Hair follicle dermal papilla cell (primary cell): Measurements from ENCODE around the gene SLC25A4.

DNA sequence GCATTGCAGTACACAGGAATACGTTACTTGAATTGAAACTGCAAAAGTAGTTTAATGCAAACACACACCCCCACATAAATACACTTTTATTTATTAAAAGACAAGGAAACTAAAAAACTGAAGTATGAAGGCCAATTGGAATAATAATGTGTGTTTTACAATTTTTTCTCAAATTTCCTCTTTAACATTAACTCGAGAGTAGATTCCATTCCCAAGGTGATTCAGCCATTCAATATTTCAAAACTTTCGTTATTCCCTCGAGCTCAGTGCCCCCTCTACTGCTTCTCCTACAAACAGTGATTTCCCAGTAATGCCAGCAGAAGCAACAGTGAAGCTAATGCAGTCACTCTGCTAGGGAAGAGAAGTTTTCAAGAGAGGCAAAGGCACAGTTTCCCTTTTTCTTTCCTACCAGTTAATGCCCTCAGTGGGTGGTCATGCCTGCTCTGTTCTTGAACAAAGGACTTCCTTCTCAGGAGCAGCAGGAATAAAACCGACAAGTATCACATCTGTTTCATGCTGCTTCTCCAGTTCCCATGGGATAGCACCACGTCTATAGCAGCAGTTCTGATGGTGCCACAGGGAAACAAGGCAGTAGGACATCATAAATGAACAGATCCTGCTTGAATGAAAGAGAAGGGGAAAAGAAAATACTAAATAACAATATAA lies 317.1 kb downstream of the TENM3 start:
- CAGE, long polyA plus RNA = no peak

GRCh38 chr4:183146422-183147033 lies 47.5 kb downstream of the WWC2 start:
- CAGE, long polyA plus RNA = no peak

DNA sequence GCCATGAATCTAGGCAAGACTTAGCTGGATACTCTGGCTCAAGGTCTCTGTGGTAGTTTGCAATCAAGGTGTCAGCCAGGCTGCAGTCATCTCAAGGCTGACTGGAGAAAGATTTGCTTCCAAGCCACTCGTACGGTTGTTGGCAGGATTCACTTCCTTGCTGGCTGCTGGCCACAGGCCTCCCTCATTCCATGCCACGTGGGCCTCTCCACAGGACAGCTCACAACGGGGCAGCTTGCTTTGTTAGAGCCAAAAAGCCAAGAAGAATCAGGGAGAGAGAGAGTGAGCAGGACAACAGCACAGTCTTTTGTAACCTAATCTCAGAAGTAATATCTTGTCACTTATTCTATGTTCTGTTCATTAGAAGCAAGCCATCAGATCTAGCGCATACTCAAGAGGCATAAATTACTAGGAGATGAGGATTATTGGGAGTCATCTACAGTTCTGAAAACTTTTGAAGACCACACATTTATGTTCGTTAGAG lies 101.5 kb downstream of the WWC2 start:
- CAGE, long polyA plus RNA = no peak

DNA sequence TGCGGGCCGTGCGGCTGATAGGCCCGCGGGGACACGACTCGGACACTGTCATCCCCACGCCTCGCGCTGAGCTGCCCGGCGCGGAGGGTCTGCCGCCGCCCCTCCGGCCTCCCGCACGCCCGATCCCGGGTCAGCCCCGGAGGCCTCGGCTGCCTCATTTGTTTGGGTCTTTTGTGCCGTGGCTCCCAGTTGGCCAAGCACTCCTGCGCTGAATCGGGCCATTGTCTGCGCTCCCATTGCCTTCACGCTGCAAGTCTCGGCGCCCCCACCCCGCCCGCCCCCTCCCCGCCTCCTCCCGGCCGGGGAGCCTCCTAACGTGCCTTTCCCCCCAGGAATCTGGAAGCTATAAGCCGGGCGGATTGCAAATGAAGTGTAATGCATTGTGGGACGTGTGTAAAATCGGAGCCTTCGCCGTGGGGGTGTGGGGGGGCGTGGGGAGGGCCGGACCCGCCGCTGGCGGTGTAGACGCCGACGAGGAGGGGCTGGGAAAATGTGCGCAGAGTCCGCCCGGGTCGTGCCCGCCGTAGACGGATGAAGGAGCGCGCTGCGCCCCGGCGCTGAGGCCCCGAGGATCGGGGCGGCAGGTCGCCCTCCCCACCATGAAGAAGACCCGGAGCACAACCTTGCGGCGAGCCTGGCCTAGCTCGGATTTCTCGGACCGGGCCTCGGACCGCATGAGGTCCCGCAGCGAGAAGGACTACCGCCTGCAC lies 1.2 kb downstream of the STOX2 start:
- CAGE, long polyA plus RNA = no peak

GRCh38 chr4:183959616-183960392 lies 54.7 kb downstream of the STOX2 start:
- CAGE, long polyA plus RNA = no peak

GRCh38 chr4:184009748-184010382 lies 104.8 kb downstream of the STOX2 start:
- CAGE, long polyA plus RNA = no peak

DNA sequence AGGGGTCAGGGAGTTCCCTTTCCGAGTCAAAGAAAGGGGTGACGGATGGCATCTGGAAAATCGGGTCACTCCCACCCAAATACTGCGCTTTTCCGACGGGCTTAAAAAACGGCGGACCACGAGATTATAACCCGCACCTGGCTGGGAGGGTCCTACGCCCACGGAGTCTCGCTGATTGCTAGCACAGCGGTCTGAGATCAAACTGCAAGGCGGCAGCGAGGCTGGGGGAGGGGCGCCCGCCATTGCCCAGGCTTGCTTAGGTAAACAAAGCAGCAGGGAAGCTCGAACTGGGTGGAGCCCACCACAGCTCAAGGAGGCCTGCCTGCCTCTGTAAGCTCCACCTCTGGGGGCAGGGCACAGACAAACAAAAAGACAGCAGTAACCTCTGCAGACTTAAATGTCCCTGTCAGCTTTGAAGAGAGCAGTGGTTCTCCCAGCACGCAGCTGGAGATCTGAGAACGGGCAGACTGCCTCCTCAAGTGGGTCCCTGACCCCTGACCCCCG lies 9.2 kb downstream of the ENPP6 start:
- CAGE, long polyA plus RNA = no peak

DNA sequence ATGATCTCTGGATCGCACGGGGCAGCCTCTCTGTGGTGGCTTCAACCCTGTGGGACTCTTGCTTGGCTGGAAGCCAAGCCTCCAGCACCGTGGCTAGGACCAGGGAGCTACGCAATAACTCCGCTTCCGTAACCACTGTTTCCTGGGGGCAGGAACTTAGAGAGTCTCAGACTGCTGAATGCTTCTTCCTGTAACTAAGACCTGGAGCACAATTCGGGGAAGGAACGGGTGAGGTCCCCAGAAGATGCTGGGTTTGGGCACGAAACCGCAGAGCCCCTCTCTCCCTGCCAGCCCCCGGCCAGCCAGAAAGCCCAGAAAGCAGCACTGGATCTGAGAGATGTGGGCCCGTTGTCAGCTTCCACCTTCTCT lies 12.5 kb upstream of the ENPP6 start:
- CAGE, long polyA plus RNA = no peak

DNA sequence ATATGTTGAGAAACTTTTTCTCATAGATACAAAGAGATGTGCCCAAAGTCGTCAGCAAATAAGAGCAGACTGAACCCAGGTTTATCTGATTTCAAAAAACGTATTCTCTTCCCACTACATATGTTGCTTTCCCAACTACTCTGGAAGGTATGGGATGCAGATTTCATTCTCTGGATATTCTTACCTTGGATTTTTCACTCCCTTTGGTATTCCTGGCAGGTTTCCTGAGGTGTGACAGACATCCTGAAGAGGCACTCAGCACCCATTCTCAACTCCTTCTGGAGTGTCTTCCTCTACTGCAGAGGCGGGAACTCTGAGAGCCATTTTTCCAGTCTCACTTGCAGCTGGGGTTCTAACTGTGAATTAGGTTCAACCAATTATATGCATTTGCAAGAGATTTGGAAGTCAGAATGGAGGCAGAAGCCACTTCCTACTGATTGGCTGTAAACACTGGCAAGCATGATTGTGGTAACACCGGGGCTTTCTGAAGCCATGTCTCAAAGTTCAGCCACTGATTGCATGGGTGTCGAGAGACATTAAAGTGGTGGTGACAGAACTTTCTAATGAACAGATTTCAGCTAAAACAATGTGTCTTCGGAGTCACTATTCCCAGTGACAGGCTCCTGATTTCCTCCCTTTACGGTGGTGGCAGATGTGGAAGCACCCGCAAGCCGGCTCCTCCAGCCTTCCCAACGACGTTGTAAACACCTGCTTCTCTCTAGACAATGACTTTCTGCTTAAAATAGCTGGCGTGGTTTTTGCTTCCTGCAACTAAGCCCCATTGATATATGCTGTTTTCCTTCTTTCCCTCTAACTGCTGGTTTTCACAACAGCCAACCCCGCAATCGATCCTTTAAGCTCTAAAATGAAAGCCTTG lies 92.2 kb downstream of the IRF2 start:
- CAGE, long polyA plus RNA = no peak

DNA sequence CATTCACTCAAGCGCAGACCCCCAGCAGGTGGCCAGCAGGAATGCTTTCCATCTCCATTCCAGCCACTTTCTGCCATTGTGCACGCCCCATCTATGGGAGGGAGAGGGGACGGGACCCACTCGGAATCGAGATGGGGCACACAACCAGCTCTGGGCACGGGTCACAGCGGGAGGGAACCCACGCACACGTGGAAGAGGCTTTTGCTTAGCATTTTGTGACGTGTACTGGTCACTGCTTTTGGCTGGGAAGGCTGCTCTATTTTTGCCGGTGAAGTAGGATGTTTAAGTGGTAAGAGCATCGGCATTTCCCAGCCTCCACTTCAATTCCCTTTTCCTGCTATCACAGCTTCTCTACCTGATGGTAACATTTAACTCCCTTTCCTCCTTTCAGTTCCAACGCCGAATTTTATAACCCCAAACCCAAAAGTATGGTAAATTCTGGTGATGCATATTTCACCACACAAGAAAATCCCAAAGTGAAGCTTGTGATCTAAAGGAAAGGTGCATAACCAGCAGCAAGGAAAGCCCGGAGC lies 84.2 kb downstream of the IRF2 start:
- CAGE, long polyA plus RNA = no peak

GRCh38 chr4:184457933-184458748 lies 16.2 kb downstream of the IRF2 start:
- CAGE, long polyA plus RNA = no peak

DNA sequence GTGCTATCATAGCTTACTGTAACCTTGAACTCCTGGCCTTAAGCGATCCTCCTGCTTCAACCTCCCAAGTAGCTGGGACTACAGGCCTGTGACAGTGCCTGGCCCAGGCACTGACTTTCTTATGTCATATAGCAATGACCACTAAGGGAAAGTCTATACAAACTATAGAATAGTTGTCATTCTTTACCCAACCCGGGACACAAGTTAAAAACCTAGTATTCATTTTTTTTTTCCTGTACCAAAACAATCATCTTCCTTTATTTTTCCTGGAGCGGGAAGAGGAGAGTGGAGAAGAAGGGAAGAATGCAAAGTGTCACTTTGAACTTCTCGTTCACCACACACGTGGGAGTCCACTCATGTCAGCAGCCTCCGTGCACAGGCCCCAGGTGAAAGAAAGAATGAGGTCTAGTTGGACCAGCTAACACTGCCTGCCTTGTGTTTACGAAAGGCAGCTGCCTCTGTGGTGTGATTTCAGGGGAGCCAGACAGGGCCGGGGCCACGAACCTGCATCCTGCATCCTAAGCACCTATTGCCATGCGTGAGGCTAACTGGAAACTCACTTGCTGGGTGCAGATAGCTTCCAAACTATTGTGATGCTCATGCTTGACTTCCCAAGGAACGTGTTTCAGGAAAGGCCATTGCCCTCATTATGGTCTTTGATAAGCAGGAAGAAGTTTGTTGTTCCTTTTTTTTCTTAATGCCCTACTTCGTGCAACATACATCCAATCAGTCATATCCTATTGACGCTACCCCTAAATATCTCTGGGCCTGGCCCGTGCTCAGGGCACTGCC lies 2.2 kb upstream of the IRF2 start:
- CAGE, long polyA plus RNA = no peak

DNA sequence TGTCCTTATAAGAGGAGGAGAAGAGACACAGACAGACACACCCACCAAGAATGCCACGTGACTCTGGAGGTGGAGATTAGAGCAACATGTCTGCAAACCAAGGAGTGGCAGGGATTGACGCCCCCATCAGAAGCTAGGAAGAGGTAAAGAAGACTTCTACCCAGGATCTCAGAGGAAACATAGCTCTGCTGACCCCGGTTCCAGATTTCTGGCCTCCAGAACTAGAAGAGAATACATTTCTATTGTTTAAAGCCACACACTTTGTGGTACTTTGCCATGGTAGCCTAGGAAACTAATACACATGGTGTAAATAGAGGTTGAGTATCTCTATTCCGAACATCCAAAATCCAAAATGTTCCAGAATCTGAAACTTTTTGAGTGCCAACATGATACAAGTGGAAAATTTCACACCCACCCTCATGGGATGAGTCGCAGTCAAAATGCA lies 70.7 kb upstream of the IRF2 start:
- CAGE, long polyA plus RNA = no peak

GRCh38 chr4:184764771-184765073 lies 30.8 kb upstream of the CENPU start:
- CAGE, long polyA plus RNA = no peak

GRCh38 chr4:184782052-184782697 lies 43.6 kb downstream of the ACSL1 start:
- CAGE, long polyA plus RNA = no peak

- CAGE, long polyA plus RNA = no peak
Measured at GRCh38 chr4:184784384-184785034, 41.3 kb downstream of the ACSL1 start.

DNA sequence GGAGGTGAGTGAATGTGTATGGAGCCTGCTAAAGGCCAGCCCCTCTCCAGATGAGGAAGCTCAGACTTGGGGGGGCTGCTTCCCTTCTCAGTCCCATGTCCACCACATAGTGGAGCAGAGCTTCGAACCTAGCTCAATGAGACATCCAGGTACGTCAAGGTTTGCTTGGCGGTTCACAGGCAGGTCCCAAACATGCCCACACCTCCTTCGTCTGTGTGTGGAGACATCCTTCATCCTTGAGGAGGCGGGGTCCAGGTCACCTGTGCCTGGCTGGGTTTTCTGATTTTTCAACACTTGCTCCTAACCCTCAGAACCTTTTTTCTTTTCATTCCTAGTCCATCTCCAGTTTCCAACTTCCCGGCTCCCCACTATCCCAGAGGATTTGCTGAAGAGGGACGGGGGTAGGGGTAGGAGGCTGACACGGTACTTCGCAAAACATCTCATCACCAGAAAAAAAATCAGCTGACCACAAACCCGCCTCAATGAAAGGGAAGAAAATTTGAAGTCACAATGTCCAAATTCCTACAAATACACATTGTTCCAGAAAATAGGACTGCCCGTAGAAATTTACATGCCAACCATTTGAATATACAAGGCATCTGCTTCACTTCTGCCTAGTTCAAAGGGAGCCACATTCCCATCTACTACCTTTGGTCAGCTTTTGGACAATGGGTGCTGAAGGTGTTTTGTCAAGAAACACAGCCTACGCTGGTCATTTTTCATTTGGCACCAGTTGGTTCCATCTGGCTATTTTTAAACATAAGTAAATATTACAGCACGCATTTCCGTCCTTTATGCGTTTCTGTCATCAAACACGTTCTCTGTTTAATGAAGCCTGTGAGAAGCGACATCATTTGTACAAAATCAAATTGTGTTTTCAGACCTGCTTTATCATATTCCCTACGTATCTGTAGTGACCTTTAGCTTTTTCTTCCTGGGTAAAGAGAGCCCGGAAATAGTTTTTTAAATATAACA lies 30.9 kb downstream of the ACSL1 start:
- CAGE, long polyA plus RNA = no peak

- CAGE, long polyA plus RNA = no peak
Measured at GRCh38 chr4:184824958-184825862, 558 bp downstream of the ACSL1 start.

DNA sequence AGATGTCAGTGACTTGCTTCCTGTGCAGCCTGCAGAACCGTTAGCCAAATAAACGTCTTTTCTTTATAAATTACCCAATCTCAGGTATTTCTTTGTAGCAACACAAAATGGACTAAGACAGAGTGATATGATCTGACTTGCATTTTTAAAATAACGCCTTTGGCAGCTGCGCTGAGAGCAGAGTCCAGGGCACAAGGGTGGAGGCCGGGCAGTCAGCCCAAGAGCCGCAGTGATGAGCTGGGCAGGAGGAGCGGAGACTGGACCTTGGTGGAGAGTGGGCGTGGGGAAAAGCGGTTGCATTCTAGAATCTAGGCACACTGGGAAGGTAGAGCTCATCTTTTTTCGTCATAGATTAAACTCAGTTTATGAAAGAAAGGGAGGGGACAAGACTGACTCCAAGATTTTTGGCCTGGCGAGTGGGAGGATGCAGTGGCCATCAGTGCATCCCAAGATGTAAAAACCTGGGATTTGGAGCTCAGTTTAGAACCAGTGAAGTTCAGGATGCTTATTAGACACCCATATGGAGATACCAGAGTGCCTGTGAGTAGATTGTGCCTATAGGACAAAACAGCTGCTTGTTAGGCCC lies 56.6 kb upstream of the ACSL1 start:
- CAGE, long polyA plus RNA = no peak

DNA sequence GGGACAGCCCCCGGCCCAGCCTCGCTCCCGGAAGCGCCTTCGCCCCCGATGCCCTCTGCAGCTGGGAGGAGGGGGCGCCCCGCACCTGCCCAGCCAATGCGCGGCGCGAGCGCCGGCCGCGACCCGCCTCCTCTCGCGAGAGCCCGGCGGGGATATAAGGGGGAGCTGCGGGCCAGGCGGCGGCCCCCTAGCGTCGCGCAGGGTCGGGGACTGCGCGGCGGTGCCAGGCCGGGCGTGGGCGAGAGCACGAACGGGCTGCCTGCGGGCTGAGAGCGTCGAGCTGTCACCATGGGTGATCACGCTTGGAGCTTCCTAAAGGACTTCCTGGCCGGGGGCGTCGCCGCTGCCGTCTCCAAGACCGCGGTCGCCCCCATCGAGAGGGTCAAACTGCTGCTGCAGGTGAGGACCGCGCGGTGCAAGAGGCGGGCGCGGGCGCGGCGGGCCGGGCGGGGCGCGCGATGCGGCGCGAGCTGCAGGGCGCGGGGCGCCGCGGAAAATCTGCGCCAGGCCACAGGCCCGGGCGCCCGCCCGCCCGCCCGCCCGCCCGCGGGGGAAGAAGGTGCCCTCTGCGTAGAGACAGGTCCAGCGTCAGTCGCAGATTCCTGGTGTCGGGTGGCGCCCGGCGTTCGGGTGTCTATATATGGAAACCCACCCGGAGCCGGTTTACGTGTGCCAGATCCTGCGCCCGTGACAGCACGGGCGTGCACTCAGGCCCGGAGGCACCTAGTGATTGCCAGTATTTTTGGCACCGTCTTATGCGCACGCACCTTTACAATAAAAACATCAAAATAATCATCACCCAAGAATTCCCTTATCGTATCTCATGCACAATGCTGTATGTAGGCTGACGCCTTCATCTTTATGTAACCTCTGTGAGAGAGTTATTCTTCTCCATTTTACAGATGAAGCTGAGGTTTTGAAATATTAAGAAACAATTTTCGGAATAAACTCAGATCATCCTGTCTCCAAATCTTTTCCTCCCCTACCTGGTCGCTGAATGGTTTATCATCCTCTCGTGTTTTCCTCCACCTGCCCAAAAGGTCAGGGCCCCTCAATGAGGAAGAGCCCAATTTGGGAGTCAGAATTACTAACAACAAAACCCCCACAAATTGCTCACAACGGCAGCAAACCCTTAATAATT lies at the start of gene SLC25A4:
Gene SLC25A4 (plus strand): TSS at position 182 of the 1,141 bp plus-strand sequence.
- CAGE, long polyA plus RNA = no peak